PC-3 (cell line): ENCODE data around the gene FES.

GRCh38 chr15:90761730-90761950 is 44.5 kb downstream of the BLM start:
- RAMPAGE, long total RNA = no peak

- RAMPAGE, long total RNA = no peak
Observed at GRCh38 chr15:90872606-90873301, 4.4 kb downstream of the FURIN start.

GRCh38 chr15:90883349-90883728 is 965 bp upstream of the FES start:
- RAMPAGE, long total RNA = no peak

- RAMPAGE, long total RNA = no peak
Observed at GRCh38 chr15:90884227-90884942, at the start of gene FES. Gene FES, plus strand, starts transcription at chr15:90884504.

DNA sequence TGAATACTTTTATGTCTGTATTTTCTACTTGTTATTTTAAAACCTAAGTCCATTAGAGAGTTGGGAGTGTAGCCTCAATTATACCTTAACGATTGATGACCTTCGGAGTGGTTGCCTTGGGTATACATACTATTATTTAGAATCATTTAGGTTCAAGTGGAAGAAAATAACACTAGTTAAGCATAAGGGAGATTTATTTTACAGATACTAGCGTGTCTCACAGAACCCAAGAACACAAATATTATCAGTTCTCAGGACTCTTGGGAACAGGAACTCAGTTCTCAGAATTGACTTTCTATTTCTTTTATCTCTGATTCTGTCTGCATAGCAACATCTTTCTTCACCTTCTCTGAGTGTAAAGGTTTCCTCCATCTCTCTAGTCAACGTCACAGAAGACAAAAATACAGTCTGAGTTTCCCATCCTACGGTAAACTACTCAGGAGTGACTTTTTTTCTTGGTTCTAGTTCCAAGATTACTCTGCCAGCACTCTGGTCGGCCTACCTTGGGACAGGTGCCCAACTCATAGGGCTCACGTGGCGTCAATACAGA is 220.0 kb downstream of the SV2B start:
- RAMPAGE, long total RNA = no peak

DNA sequence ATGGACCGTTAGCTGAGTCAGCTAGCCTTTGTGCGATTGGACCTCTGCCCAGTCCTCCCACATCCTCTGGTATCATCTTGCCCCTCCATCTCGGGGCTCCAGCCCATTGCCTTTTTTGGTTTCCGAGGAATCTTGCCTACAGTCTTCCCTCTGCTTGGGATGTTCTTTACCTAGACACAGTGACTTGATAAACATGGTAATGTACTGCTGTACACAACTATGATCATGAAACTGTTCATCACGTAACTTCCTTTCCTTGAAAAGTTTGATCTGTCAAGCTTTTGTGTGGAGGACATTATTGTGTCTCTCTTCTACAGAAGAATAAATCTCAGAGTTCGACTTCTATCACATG is 371.5 kb downstream of the SV2B start:
- RAMPAGE, long total RNA = no peak

- RAMPAGE, long total RNA = no peak
Observed at GRCh38 chr15:91496346-91496767, 357.2 kb upstream of the SLCO3A1 start.

- RAMPAGE, long total RNA = no peak
Observed at GRCh38 chr15:91663822-91665008, 189.3 kb upstream of the SLCO3A1 start.

- RAMPAGE, long total RNA = no peak
Observed at GRCh38 chr15:91942557-91942983, 89.1 kb downstream of the SLCO3A1 start.

DNA sequence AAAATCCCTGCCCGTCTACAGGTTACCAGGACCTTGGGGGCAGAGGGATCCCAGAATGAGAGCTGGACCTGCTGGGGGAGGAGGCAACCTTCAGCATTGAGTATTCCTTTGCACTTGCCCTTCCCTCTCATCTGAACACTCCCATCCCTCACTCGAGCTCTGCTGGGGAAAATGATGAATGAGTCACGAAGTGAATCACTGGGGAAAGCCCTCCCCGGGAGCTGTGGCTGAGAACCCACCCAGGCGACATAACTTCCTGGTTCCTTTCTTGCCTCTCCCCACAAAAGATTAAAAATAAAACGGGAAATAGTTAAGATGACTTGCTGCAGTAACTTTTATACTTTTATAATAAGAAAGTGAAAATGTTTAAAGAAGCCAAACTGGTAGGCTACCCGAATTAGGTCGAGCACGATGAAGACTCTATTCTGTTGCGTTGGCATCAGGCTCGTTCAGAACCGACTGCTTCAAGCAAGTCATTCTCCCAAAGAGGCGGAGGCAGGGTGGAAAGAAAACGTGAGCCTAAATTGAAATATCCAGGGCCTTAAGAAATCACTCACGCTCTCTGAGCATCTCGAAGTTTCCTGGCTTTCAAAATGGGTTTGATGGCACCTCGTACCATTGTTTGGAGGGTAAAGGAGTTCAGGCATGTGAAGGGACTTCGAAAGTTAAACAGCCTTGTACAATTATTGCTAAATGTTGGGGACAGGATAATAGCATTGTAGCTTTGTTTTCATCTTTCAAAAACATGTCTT is 216.3 kb downstream of the SLCO3A1 start:
- RAMPAGE, long total RNA = no peak

- RAMPAGE, long total RNA = no peak
Observed at GRCh38 chr15:92101590-92102160, 248.2 kb downstream of the SLCO3A1 start.

- RAMPAGE, long total RNA = no peak
Observed at GRCh38 chr15:92104776-92105093, 251.2 kb downstream of the SLCO3A1 start.

GRCh38 chr15:92306514-92307034 is 87.1 kb upstream of the ST8SIA2 start:
- RAMPAGE, long total RNA = no peak

DNA sequence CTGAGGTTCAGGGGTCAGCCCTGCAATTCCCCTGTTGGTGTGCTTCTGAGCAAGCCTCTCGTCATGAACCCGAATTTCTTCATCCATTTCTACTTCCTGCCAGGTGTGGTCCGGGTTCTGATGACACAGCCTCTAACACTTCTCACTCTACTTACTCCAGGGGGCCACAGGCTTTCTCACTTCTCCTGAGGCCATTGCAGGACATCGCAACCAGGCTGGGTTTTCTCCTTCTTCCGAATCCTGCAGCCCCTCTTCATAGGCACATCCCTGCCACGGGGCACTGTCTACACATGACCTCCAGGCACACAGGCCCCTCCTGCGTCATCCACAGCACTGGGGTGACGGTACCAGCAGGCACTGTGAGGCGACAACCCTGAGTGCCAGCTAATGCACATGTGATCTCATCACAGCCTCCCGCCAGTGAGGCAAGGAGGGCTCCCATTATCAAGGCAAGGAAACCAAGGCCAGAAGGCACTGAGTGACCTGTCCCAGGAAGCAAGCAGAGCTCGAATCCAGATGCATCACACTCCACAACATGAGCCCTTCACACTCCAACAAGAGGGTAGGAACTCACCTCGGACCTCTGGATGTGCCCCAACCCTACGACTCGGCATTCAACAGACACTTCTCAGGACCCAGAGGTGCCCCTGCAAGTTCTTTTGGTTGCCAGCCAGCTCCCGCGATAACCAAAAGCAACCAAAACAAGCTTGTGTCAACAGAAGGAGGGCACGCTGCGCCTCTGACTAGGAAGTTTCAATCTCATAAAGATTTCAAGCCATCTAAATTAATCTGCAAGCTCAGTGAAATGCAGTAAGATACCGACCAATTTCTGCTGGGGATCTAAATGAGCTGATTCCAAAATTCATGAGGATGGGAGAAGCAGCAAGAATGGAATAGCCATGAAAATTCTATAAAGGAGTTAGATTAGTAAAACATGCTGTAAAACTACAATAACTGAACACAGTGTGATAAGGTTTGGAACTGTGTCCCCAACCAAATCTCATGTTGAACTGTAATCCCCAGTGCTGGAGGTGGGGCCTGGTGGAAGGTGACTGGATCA is 16.7 kb downstream of the FAM174B start:
- RAMPAGE, long total RNA = no peak

GRCh38 chr15:92647885-92648487 is 7.6 kb downstream of the FAM174B start:
- RAMPAGE, long total RNA = no peak

GRCh38 chr15:92648488-92648843 is 7.1 kb downstream of the FAM174B start:
- RAMPAGE, long total RNA = no peak

GRCh38 chr15:92904376-92904941 is 4.3 kb downstream of the CHD2 start:
- RAMPAGE, long total RNA = no peak

- RAMPAGE, long total RNA = no peak
Observed at GRCh38 chr15:93016966-93017594, 71.9 kb downstream of the RGMA start.

- RAMPAGE, long total RNA = no peak
Observed at GRCh38 chr15:93037241-93038100, 51.5 kb downstream of the RGMA start.

GRCh38 chr15:93067712-93067986 is 21.4 kb downstream of the RGMA start:
- RAMPAGE, long total RNA = no peak